IMR-90 (cell line): ENCODE measurements around a stretch of chr3.

- RRBS, result no CpG with 5 or more reads among the region's 9 CpGs
CAGE:
- cytosol, long polyA plus RNA, result no peak
- long polyA plus RNA, result no peak
- nucleus, long polyA plus RNA, result no peak
These were observed 21.7 kb downstream of the LRIG1 start for GRCh38 chr3:66479018-66479535.

GRCh38 chr3:66885214-66886055 is 112.7 kb upstream of the KBTBD8 start:
- RRBS, result no CpG with 5 or more reads among the region's 7 CpGs
CAGE:
- cytosol, long polyA plus RNA, result no peak
- long polyA plus RNA, result no peak
- nucleus, long polyA plus RNA, result no peak

DNA sequence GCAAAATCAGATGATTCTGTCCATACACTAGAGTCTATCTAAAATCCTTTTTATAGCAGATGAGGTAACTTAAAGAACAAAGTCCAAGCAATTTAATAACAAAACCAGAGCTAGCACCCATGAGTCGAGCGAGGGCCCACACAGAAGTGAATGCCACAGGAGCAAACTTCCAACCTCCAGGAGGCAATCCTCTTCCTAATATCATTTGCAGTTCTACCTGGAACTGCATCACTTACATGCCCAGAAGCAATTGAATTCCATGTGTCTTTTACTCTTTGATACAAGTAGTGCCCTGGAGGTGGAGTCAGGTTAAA is 35.4 kb upstream of the KBTBD8 start:
- RRBS, result no CpG with 5 or more reads among the region's 2 CpGs
CAGE:
- cytosol, long polyA plus RNA, result no peak
- long polyA plus RNA, result no peak
- nucleus, long polyA plus RNA, result no peak

DNA sequence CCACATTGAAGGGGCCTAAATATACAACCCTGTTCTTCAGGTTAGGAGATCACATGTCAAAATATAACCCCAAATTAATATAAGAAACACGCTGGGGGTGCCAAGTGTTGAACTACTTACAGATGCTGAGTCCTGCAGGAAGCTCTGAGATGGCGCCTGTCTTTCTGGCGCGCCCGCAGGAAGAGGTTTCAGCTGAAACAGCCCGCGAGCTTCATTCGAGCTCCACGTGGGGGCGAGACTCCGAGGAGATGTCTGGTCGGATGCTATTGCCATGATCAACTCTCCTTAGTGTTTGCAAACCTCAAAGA is 25.9 kb upstream of the KBTBD8 start:
- RRBS, result no CpG with 5 or more reads among the region's 12 CpGs
CAGE:
- cytosol, long polyA plus RNA, result no peak
- long polyA plus RNA, result no peak
- nucleus, long polyA plus RNA, result no peak

GRCh38 chr3:66990066-66990752 is 7.9 kb upstream of the KBTBD8 start:
- RRBS, result no CpG with 5 or more reads among the region's 6 CpGs
CAGE:
- cytosol, long polyA plus RNA, result no peak
- long polyA plus RNA, result no peak
- nucleus, long polyA plus RNA, result no peak

DNA sequence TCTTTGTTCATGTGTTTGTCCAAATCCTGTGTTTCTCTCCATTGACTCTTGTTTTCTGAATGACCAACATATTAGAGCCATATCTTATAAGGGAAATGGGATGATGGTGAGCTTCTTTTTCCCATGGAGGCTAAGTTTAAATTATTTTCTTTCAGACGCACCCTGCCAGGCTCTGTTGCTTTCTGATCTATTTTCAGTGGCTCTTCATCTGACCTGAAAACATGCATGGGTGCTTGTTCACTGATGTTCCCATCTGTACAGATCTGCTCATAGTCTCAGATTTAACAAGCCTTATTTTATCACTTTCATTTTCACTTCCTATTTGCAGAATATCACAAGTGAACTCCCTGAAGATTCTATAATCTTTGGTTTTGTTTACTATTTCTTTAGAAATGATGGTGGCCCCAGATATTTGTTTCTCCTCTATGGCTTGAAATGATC is 31.1 kb upstream of the SUCLG2 start:
- RRBS, result no CpG with 5 or more reads among the region's 1 CpG
CAGE:
- cytosol, long polyA plus RNA, result no peak
- long polyA plus RNA, result no peak
- nucleus, long polyA plus RNA, result no peak

GRCh38 chr3:67947975-67948566 is 56.0 kb upstream of the TAFA1 start:
- RRBS, result no CpG with 5 or more reads among the region's 10 CpGs
CAGE:
- cytosol, long polyA plus RNA, result no peak
- long polyA plus RNA, result no peak
- nucleus, long polyA plus RNA, result no peak

DNA sequence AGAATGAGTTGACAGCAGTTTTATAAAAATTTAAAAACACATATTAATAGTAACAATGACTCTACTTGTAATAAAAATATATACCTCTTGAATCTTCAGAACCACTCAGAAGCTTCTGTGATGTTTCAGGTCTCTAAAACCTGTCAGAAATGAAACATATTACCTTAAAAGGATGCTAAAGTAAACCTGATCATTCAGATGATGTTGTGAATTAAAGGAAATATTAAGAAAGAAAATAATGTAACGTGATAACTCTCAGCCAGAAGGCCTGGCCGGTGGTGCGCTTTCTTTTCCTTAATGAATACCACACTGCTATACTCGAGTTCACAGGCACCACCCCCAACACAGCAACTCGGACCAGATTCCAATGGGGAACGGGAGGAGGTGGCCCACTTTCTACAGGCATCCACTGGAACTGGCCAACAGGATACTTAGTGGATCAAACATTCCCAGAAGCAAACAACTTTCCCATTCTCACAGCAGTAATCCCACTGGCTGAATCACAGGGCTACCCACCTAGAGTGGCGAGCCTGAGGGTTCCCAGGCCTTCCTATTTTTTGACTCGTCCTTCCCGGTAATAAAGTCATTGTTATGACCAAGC is 1.5 kb downstream of the EOGT start:
- RRBS, result no CpG with 5 or more reads among the region's 9 CpGs
CAGE:
- cytosol, long polyA plus RNA, result no peak
- long polyA plus RNA, result no peak
- nucleus, long polyA plus RNA, result no peak

GRCh38 chr3:69012453-69012838 is 1.0 kb downstream of the EOGT start:
- RRBS, result no CpG with 5 or more reads among the region's 14 CpGs
CAGE:
- cytosol, long polyA plus RNA, result no peak
- long polyA plus RNA, result no peak
- nucleus, long polyA plus RNA, result no peak

DNA sequence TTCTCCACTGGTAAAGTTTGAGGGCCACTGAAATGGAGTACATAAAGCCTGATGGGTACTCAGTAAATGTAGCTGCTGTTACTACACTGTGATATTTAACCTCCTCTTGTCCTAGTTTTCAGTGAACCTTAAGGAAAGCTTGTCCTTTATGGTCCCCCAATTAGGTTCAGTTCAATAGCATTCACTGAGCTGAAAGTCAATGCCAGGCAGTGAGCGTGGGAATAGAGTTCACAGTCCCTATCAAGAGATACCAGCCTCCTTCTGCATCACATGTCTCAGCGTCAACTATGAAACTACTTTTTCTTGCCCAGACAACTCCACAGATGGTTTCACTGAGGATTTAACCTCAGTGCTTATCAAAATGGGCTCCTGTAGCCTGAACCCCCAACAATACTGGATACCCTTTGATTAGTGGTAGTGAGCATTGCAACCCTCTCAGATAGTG is 1.3 kb upstream of the UBA3 start:
- RRBS, result no CpG with 5 or more reads among the region's 2 CpGs
CAGE:
- cytosol, long polyA plus RNA, result no peak
- long polyA plus RNA, result no peak
- nucleus, long polyA plus RNA, result no peak

GRCh38 chr3:69256019-69256416 is 129.9 kb downstream of the FRMD4B start:
- RRBS, result no CpG with 5 or more reads among the region's 4 CpGs
CAGE:
- cytosol, long polyA plus RNA, result no peak
- long polyA plus RNA, result no peak
- nucleus, long polyA plus RNA, result no peak

- RRBS, result no CpG with 5 or more reads among the region's 7 CpGs
CAGE:
- cytosol, long polyA plus RNA, result no peak
- long polyA plus RNA, result no peak
- nucleus, long polyA plus RNA, result no peak
These were observed 95.9 kb downstream of the FRMD4B start for GRCh38 chr3:69289852-69290488.

- RRBS, result no CpG with 5 or more reads among the region's 18 CpGs
CAGE:
- cytosol, long polyA plus RNA, result no peak
- long polyA plus RNA, result no peak
- nucleus, long polyA plus RNA, result no peak
These were observed 79.2 kb downstream of the FRMD4B start for GRCh38 chr3:69306477-69307330.

DNA sequence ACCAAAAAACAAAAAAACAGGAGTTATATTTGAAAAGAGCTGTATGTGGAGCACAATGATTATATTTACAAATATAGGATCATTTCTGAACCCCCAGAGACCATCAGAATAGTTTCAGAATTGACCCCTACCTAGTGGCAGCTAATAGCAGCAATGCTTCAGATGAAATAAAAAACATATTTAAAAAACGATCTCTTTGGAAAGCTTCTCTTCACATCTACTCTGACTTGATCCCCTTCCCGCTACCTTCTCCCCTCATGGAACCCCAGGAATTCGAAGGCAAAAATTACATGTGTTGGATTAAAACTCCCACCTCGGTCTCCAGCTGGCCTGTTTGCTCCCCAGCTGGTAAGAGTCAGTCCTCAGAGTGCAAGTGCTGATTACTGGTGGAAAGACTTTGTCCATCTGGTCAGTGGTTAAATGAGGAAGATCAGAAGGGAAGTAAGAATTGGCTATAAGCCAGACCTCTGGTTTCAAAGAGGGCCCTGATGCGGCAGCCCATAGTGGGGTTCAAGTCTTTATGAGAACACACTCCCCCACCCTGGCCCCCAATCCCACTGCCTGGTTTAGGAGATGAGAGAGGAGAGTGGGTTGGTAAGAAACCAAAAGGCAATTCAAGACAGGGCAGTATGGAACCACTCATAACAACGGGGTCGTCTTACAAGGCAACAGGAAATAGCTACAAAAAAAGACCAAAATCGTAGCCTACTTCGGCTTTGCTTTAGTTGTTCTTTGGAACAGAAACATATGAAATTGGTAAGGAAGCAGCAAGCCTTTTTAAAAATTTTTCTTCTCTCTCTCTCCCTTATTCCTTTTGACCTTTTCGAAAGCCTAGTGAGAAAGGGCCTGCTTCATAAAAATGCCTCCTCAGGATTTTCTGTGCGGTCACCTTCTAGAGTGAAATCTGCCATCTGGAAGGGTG is 65.1 kb downstream of the FRMD4B start:
- RRBS, result no CpG with 5 or more reads among the region's 11 CpGs
CAGE:
- cytosol, long polyA plus RNA, result no peak
- long polyA plus RNA, result no peak
- nucleus, long polyA plus RNA, result no peak

DNA sequence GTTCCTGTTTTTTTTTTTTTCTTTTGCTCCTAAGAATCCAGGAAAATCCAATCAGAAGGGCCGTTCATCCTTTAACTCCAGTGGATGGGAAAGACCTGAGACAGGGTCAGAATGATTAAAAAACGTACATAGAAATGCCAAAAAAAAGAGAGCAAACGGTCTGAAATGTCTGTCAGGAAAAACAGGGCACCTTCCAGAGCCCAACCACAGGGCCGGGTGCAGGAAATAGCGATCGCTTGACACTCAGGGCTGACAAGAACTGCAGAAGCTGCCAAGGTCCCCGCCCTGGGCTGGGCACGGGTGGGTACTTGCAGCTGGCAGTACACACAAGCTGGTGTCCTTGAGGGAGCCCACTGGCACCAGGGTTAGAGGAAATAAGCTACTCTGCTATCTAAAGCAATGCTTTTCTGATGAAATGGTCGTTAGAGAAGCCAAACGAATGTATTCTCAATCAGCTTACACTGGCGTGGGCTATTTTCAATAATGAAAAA is 15.7 kb downstream of the FRMD4B start:
- RRBS, result no CpG with 5 or more reads among the region's 11 CpGs
CAGE:
- cytosol, long polyA plus RNA, result no peak
- long polyA plus RNA, result no peak
- nucleus, long polyA plus RNA, result no peak

- RRBS, result no CpG with 5 or more reads among the region's 25 CpGs
CAGE:
- cytosol, long polyA plus RNA, result no peak
- long polyA plus RNA, result no peak
- nucleus, long polyA plus RNA, result no peak
These were observed 155.8 kb upstream of the FRMD4B start for GRCh38 chr3:69541638-69542051.

GRCh38 chr3:69747462-69747890 is 8.2 kb downstream of the MITF start:
- RRBS, result no CpG with 5 or more reads among the region's 1 CpG
CAGE:
- cytosol, long polyA plus RNA, result no peak
- long polyA plus RNA, result no peak
- nucleus, long polyA plus RNA, result no peak

GRCh38 chr3:69771067-69771775 is 32.0 kb downstream of the MITF start:
- RRBS, result no CpG with 5 or more reads among the region's 3 CpGs
CAGE:
- cytosol, long polyA plus RNA, result no peak
- long polyA plus RNA, result no peak
- nucleus, long polyA plus RNA, result no peak

DNA sequence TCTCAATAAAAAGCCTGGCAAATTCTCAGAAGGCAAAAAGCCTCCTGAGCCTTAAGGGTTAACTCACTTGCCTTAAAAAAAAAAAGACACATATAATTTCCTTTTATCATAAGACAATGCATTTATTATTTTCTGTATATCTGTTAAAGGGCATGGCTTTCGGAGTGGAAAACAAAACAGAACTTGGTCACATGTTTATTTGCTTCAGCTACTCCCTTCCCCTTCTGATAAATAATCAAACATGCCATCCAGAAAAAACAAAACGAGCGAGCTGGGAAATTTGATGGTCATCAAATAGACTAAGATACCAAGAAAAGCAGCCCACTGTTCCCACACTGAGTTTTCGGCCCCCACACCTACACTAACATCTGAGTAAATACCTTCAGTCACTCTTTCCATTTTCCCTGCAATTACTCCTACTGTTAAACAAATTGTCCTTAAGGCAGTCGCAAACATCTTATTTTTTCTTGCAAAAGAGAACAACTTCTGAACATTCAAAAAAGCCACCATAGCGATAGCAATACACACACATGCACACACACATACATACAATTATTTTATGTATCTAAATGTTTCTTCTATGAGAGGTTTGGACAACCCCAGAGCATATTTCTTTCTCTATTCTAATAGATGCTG is 454.6 kb downstream of the FOXP1 start:
- RRBS, result no CpG with 5 or more reads among the region's 6 CpGs
CAGE:
- cytosol, long polyA plus RNA, result no peak
- long polyA plus RNA, result no peak
- nucleus, long polyA plus RNA, result no peak

GRCh38 chr3:71141314-71141777 is 442.2 kb downstream of the FOXP1 start:
- RRBS, result no CpG with 5 or more reads among the region's 5 CpGs
CAGE:
- cytosol, long polyA plus RNA, result no peak
- long polyA plus RNA, result no peak
- nucleus, long polyA plus RNA, result no peak